Thyroid gland (tissue), 7 donors: ENCODE measurements around a stretch of chr2.

DNA sequence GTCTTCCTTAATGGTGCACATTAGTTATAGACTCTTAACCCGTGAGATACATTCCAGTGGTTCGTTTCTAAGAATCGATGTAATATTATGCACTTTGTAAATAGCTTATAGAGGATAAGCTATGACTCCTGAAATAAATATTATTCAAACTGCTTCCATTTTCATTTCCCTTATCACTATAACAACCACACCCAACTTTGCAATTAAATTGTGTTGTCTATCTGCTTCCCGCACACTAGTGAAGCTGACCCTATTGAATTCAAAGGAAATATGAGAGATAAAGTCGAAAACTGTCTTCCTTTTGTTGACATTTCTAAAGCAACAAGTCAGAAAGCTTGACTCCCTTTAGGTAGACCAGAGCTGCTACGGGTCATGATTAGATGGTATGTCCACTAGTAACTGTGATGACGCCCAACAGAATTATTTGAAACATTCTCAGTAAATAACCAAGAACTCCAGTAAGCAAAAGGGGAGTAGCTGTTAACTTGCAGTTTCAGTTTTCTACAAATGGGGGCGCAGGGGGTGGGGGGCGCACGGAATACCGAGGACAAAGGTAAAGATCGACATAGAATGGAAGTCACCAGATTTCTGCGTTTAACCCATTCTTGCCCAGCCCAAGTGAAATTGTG, 56.3 kb downstream of the CRIM1 start:
- PRO-cap, 2 experiments: peak in 1 of 2 experiments; most common plus-strand start position 458 of the sequence (in 1)
- RAMPAGE, long total RNA, 5 experiments: no peak in any of the 5 experiments

GRCh38 chr2:36548063-36548893, 49.7 kb downstream of the FEZ2 start:
- PRO-cap, 2 experiments: no peak in any of the 2 experiments
- RAMPAGE, long total RNA, 5 experiments: no peak in any of the 5 experiments

- PRO-cap, 2 experiments: no peak in any of the 2 experiments
- RAMPAGE, long total RNA, 5 experiments: no peak in any of the 5 experiments
Measured at GRCh38 chr2:36667871-36668331, 28.6 kb upstream of the VIT start.

GRCh38 chr2:36866213-36866488, 100.2 kb downstream of the STRN start:
- PRO-cap, 2 experiments: no peak in any of the 2 experiments
- RAMPAGE, long total RNA, 5 experiments: no peak in any of the 5 experiments

DNA sequence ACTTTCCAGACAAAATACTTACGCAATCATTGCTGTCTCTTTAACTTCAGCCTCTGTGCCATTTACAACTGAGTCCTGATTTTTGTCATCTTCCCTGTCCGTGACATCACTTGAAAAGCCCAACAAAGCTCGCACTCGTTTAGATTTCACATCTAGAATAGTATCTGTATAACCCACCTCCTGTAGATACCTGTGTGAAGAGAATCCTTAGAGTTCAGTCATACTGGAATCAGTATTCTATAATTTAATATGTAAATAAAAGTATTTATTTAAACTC, 63.8 kb downstream of the STRN start:
- PRO-cap, 2 experiments: no peak in any of the 2 experiments
- RAMPAGE, long total RNA, 5 experiments: no peak in any of the 5 experiments

DNA sequence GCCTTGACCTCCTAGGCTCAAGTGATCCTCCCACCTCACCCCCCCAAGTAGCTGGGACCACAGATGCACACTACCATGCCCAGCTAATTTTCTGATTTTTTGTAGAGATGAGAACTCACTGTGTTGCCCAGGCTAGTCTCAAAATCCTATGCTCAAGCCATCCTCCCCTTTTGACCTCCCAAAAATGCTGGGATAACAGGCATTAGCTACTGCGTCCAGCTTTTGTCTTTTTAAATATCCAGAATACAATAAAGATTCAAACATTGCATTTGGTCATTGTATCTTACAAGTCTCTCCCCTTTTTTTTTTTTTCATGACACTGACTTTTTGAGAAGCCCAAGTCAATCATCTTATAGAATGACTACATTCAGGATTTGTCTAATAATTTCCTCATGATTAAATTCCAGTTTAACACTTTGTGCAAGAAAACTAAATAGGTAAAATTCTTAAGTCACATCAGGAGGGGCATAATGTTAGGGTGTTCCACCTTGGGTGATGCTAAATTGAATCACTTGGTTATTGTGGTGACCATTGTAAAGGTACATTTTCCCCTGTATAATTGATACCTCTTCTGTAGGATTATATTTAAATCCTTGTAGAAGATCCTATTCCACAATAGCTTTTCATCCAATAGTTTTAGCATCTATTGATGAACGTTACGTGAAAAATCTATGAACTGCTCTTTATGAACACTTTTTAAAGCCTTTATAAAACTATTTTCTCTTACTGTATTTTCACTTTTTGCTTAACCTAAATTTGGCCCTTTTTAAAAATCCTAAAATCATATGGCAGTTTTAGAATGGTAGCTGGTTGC, 20.3 kb downstream of the GPATCH11 start:
- PRO-cap, 2 experiments: no peak in any of the 2 experiments
- RAMPAGE, long total RNA, 5 experiments: no peak in any of the 5 experiments

DNA sequence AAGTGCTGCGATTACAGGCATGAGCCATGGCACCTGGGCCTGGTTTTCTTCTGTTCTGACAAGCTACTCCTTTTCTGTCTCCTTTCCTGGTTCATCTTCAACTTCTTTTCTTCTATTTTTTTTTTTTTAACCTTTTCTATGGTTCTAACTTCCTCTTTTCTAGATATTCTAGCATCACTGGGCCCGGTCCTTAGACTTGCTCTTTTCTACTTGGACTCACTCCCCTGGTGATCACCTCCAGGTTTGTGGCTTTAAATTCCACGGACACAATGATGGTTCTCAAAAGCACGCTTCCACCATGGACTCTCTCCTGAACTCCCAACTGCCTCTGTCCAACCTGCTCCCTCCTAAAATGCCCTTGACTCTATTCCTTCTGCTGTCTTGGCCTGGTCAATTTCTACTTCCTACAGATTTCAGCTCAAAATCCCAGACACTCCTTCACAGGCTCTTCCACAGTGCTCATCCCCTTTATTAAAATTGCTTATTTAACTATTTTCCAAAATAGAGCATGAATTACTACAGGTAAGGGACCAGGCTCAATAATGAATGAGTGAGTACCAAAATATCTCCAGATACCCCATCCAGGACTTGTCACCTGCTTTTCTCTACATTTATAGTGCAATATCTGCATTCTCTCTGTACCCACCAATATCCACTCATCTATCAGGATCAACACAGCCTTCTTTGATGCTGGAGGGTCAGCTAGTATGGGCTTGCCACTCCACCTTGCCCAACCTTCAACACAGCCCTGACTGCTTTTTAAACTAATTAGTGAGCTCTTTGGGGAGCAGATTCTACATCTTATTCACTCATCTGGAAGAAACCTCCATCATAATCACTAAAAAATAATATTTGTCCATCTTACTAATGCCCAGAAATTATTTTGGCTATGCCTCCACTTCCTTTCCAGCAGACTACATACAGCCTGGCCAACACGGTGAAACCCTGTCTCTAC, 1.7 kb downstream of the EIF2AK2 start:
- PRO-cap, 2 experiments: no peak in any of the 2 experiments
- RAMPAGE, long total RNA, 5 experiments: no peak in any of the 5 experiments

GRCh38 chr2:37206011-37206319, 9.7 kb downstream of the CEBPZOS start:
- PRO-cap, 2 experiments: no peak in any of the 2 experiments
- RAMPAGE, long total RNA, 5 experiments: no peak in any of the 5 experiments

GRCh38 chr2:37231853-37232471, 504 bp downstream of the NDUFAF7 start:
- PRO-cap, 2 experiments: peak in 1 of 2 experiments; most common plus-strand start chr2:37231929 (in 1); most common minus-strand start chr2:37231954 (in 1)
- RAMPAGE, long total RNA, 5 experiments: no peak in any of the 5 experiments

- PRO-cap, 2 experiments: no peak in any of the 2 experiments
- RAMPAGE, long total RNA, 5 experiments: no peak in any of the 5 experiments
Measured at GRCh38 chr2:37375969-37377232, 32.0 kb downstream of the QPCT start.

- PRO-cap, 2 experiments: peak in 1 of 2 experiments; most common plus-strand start chr2:37455054 (in 1)
- RAMPAGE, long total RNA, 5 experiments: no peak in any of the 5 experiments
Measured at GRCh38 chr2:37454832-37455555, 110.6 kb downstream of the QPCT start.

DNA sequence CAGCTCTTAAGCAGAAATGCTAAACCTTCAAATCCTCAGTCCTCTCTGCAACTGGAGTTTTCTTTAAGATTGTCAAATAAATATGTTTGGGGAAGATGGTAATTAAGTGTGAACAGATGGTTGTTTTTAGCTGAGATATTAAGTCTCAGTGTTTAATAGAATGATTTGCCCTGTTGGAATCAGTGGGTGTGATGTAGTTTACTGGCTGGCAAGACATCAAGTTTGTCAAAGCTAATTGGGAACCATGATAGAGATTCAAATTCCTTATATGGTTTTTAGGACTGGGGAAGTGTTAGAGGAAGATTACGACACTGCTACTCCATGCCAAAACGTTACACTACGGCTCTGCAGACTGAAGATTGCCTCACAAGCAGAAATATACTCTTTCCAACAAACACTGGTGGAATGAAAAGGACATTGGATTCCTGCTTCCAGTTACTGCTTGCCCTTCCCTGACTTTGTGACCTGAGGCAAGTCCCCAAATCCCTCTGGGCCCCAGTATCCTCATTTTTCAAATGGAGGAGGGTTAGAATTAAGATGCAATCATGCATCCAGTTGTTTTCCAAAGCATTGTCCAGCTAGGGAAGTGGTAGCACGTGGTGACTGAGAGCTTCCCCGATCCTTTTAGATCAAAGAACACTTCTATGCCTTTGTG, 147.6 kb downstream of the CDC42EP3 start:
- PRO-cap, 2 experiments: no peak in any of the 2 experiments
- RAMPAGE, long total RNA, 5 experiments: no peak in any of the 5 experiments

DNA sequence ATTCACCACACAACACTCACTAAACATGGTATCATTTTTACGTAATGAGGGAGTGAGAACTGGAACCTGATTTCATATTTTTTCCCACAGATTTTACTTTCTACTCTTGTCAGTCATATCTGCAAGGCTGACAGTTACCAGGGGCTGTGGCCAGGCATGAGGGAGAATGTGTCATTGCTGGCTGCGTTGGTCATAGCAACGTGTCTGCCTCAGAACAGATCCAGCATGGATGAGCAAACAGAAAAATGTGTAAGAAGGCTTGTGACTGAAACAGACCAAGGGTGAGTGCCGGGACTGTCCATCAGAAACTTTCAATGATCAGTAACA, 100.6 kb downstream of the CDC42EP3 start:
- PRO-cap, 2 experiments: no peak in any of the 2 experiments
- RAMPAGE, long total RNA, 5 experiments: no peak in any of the 5 experiments

DNA sequence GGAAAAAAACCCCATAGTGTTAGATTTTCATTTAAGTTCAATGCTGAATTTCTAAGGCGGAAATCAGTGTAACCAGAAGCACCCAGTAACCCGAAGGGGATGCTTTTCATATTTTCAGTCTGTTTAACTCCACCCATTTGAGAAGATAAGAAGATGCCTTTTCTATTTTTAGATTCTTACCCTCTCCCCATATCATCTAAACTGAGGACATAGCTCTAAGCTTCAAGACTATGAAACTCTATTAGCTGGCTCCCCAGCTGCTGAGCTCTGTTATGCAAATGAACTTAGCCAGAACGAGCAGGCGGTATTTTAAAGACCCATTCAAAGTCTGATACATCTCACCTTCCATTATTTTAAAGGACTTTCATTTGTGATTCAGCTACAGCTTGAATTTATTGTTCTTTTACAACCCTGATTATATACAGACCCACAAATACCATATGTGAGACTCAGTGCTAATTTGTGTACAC, 16.5 kb downstream of the CDC42EP3 start:
- PRO-cap, 2 experiments: no peak in any of the 2 experiments
- RAMPAGE, long total RNA, 5 experiments: no peak in any of the 5 experiments

GRCh38 chr2:37670305-37671290, 844 bp downstream of the CDC42EP3 start:
- PRO-cap, 2 experiments: no peak in any of the 2 experiments
- RAMPAGE, long total RNA, 5 experiments: no peak in any of the 5 experiments

DNA sequence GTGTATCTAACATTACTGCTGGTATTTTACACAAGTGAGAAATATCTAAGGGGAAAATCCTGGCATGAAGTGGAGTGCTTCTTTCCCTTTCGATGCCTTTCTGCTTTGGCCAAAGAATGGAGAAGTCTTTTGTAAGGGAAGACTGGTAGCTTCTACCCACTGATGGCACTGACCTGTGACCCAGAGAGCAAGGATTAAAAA, 86.5 kb upstream of the CDC42EP3 start:
- PRO-cap, 2 experiments: no peak in any of the 2 experiments
- RAMPAGE, long total RNA, 5 experiments: no peak in any of the 5 experiments

- PRO-cap, 2 experiments: no peak in any of the 2 experiments
- RAMPAGE, long total RNA, 5 experiments: no peak in any of the 5 experiments
Measured at GRCh38 chr2:37852025-37852400, 73.1 kb upstream of the RMDN2 start.

DNA sequence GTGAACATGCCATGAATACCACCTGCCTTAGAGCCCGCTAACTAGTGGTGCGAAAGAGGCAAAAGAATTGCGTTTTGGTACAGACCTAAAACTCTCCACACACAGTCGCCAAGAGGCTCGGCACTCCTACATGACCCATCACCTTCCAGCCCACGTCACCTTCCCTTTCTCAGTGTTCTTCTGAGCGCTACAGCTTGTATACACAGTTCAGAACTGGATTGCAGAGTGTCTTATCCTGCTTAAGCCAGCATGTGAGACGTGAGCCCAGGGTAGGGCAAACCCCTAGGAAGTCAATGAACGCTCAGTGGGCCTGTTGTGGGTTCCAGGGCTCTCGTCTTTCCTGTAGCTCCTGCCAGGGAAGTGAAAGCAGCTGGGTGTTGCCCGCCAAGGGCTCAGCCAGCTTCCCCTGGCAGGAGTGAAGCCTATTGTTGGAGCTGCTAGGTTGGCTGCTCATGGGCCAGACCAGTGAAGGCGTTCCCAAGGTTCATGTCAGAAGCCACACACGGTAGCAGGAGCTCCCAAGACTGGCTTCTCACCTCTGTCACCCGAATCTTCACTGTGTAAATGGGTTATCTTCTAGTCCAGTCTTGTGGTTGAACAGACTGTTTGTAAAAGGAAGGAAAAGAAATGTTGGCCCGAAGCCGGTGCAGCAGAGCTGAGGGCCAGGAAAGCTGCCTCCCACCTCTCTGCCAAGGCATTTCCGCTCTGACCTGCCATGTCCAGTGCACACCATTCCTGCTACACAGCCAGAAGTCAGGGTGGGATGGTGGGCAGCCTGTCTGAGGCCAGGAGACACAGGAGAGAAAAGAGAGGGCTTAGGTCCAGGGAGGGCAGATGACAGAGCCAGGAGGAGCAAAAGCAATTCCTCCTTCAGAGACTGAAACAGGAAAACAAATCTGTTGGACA, 69.7 kb upstream of the RMDN2 start:
- PRO-cap, 2 experiments: no peak in any of the 2 experiments
- RAMPAGE, long total RNA, 5 experiments: no peak in any of the 5 experiments

GRCh38 chr2:37923679-37924078, 1.4 kb upstream of the RMDN2 start:
- PRO-cap, 2 experiments: no peak in any of the 2 experiments
- RAMPAGE, long total RNA, 5 experiments: no peak in any of the 5 experiments

- PRO-cap, 2 experiments: peak in 1 of 2 experiments; most common plus-strand start chr2:37982607 (in 1)
- RAMPAGE, long total RNA, 5 experiments: no peak in any of the 5 experiments
Measured at GRCh38 chr2:37982415-37982824, 57.3 kb downstream of the RMDN2 start.